Measurements from ENCODE around the genes CCDC85B, CATSPER1, GAL3ST3 and RBM4B.

GRCh38 chr11:65775257-65775801 lies 5.4 kb downstream of the AP5B1 start:
- RRBS = no CpG with 5 or more reads among the region's 6 CpGs

DNA sequence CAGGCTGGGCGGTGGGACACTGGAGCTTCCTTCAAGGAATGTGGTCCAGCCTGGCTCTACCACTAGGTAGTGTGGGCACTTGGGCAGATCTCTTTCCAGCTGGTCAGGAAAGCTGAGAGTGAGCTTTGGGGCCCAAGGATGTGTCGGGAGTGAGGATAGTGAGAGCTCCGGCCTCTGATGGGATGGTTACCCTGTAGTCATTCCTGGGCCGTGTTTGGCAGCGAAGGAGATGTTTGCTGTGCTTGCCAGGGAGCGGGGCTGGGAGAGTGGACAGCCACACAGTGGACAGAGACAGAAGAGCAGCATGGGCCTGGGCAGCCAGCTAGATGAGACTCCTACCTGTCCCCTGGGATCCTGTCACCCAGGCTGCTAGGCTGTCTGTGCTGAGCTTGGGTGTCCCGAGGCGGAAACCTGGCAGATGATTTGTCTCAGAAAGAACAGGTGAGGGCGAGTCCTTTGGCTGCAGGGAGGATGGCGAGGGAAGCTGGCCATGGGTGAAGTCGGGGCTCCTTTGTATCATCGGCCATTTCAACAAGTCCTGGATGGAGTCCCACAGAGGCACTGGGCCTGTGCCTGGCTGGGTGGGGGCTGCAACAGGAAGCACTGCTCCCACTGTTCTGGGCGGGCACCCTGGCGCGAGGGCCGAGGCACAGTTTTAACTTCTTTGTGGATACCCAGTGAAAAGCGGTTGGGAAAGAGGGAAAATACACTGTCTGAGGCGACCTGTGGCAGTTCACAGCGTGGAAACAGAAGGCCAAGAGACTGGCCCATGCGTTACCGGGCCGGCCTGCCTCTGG lies 3.8 kb downstream of the OVOL1 start:
- RRBS = no CpG with 5 or more reads among the region's 22 CpGs

DNA sequence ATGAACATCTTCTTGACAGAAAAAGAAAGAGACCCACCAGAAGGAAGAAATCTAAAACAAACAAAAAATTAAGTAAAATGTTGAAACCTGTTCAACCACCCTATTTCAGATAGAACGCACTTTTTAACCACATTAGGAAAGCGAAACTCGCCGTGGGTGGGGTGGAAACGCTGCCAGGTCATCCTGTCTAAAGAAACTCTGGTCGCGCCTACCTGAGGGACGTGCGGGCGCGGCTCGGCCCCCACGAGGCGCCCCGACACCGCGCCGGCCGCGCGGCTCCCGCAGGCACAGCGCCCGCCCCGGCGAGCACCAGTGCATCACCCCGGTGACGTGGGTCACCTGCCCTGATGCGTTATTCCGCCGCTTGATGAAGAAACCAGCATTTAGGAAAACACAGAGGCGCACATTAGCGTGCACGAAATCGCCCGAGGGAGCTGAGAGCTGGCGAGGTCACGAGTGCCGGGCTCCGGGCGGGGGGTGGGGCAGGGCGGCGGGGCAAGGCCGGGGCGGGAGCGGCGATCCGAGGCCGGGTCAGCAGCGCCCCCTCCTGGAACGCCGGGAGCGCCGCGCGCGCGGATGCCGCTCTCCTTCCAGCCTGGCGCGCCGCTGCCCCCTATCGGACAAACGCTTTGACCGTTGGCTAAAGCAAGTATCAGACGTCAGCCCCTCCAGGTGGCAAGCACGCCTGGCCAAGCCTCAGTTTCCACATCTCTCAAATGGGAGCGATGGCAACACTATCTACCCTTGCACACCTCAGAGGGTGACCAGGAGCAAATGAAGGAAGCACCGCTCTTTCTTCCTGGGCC lies 15.8 kb upstream of the SNX32 start:
- RRBS = under 1% methylated on average over 12 of the region's 69 CpGs

- RRBS = no CpG with 5 or more reads among the region's 8 CpGs
Observed at GRCh38 chr11:65822769-65823135, 11.0 kb upstream of the SNX32 start.

GRCh38 chr11:65861727-65862807 lies 1.8 kb downstream of the MUS81 start:
- RRBS = no CpG with 5 or more reads among the region's 18 CpGs

- RRBS = 4% methylated on average over 18 of the region's 45 CpGs
Observed at GRCh38 chr11:65890379-65890766, at the start of gene CCDC85B. Gene CCDC85B (plus strand): TSS chr11:65890673.

DNA sequence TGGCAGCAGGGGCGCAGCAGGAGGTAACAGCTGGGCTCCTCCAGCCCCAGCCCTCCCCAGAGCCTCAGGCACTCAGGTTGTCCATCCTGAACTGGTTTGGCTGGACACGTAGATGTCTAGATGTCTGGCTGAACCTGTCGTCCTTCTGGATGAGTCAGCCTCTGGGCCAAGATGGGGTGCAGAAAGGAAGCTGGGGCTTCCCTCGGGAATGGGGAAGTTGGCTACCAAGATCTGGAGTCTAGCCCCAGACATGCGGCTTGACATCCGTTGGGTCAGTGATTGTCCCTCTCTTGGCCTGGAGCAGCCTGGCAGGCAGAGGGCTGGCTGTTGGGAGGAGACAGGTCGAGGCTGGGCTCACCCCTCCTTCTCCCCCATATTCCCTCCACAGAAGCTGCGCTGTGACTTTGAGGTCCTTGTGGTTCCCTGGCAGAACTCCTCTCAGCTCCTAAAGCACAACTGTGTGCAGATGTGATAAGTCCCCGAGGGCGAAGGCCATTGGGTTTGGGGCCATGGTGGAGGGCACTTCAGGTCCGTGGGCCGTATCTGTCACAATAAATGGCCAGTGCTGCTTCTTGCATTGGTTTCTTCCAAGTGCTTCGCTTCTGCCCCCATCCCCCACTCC lies 1.2 kb downstream of the CST6 start:
- RRBS = no CpG with 5 or more reads among the region's 13 CpGs

DNA sequence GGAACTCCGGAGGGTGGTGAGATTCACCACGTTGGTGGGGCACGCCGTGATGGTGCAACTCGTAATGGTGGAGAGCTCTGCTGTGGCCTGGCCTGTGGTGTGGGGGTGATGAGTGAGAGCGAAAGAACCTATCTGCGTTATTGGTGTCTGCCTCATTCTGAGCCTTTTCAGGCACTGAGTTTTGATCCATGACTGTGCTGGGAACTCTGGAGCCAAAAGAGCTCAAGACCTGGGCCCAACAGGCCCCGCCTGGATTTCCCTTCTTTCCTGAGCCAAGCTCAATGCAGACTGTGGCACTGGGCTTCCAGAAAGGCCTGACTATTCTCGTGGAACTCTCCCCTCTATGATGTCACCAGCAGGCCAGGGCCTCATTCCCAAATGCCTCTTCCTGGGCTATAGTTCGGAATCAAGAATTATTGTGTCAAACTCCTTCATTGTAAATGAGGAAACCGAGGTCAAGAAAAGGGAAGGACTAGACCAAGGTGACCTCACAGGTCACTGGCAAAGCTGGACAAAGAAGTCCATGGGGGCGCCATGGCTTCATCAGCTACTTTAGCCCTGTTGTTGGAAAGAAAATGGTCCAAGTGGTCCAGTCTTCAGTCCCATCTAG lies at the start of gene CATSPER1:
TSS of gene CATSPER1 (minus strand) at position 290 of the 610 bp plus-strand sequence.
- RRBS = no CpG with 5 or more reads among the region's 12 CpGs

GRCh38 chr11:66048728-66049561 lies at the start of gene GAL3ST3:
Gene GAL3ST3 (minus strand): TSS chr11:66049161.
- RRBS = 13% methylated on average over 24 of the region's 44 CpGs

DNA sequence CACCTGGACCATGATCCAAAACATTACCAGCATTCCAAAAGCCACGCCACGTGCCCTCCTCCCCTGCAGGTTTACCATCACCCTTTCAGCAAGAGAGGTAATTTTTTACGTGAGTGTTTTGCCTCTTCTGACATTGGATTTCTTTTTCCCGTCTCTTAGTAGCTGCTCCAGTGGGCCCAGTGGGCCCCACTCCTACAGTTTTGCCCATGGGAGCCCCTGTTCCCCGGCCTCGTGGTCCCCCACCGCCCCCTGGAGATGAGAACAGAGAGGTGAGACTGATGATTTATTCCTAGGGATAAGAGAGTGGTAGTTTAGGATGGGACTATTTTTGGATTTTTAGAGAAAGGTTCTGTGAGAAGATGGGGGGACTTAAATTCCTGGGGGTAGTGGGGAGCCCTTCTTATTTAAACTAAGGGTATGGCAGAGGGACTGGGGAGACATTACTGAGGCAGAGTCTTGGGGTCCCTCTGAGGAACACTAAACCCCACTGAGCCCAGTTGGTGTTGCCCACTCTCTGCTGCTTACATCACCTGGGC lies 5.0 kb downstream of the SF3B2 start:
- RRBS = no CpG with 5 or more reads among the region's 7 CpGs

- RRBS = no CpG with 5 or more reads among the region's 11 CpGs
Observed at GRCh38 chr11:66067660-66068332, 2.3 kb upstream of the PACS1 start.

DNA sequence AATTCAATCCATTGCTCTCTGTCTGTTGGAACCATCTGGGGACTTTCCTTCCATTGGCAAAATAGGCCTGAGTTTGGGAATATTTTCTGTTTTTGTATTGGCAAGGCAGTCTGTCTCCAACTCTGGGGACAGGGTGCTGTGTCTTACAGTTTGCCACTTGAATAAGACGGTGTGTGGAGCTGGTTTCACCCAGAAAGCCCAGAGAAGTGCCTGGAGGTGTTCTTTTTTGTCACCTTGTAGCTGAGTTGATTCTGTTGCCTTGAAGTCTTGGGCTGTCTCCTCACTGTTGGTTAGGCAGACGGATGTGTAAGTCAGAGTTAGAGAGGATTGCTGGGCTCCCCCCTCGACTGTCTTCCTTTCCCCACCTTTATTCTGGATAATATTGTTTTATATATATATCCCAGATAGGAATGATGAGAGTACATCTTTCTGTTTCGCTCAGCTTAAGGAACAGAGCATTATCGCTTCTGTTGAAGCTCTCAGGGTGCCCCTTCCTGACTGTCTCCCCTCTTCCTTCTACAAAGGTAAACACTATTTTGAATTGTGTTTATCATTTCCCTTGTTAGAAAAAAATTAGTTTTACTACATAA lies 1.5 kb downstream of the PACS1 start:
- RRBS = no CpG with 5 or more reads among the region's 5 CpGs

DNA sequence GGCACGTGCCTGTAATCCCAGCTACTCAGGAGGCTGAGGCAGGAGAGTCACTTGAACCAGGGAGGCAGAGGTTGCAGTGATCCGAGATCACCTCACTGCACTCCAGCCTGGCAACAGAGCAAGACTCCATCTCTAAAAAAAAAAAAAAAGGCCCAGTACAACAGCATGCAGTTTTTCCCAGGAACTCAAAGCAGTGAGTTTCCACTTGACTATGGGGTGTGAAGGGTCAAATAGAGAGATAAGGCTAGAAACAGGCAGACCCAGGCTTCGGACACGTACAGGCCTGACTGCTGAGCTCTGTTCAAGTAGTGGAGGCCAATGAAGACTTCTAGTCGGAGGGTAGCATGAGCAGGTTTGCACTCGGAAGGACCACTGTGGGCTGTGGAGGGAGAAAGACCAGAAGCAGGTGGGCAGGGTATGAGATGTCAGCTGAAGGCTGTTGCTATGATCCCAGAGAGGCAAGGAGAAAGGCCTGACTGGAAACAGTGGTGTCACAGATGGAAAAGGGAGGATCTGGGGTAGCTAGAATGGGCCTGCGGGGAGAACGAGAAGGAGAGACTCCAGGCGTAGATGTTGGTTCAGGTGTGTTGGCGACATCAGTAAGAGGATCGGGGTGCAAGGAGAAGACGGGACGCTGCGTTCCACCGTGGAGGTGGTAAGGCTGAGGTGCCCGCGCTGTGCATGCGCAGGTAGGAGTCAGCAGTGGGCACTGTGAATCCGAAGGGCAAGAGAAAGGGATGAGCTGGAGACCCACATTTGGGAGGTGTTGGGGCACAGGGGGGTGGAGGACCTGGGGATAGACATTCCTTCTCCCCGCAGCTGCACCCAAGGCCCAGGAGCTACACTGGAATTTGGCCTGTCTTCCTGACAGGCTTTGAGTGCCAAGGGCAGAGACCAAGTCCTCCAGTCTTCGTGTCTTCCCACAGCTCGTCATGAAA lies 38.5 kb upstream of the KLC2 start:
- RRBS = no CpG with 5 or more reads among the region's 22 CpGs

DNA sequence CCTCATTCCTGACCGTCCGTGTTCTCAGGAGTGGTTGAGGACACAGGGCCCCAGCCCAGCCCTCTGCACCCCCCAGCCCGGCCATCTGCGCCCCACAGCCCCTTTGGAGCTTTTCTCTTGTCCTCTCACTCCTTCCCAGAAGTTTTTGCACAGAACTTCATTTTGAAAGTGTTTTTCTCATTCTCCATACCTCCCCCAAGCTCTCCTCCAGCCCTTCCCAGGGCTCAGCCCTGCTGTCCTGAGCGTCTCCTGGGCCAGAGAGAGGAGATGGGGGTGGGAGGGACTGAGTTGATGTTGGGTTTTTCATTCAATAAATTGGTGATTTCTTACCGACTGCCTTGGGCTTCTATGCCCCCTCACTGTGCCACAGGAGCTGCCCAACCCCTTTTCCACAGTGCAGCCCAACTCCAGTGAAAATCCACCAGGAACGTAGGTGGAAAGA lies 13.1 kb upstream of the KLC2 start:
- RRBS = 80% methylated on average over 1 of the region's 7 CpGs

GRCh38 chr11:66267691-66268504 lies 541 bp upstream of the RAB1B start:
- RRBS = 4% methylated on average over 8 of the region's 51 CpGs

GRCh38 chr11:66279355-66279959 lies 1.5 kb downstream of the CNIH2 start:
- RRBS = no CpG with 5 or more reads among the region's 13 CpGs

DNA sequence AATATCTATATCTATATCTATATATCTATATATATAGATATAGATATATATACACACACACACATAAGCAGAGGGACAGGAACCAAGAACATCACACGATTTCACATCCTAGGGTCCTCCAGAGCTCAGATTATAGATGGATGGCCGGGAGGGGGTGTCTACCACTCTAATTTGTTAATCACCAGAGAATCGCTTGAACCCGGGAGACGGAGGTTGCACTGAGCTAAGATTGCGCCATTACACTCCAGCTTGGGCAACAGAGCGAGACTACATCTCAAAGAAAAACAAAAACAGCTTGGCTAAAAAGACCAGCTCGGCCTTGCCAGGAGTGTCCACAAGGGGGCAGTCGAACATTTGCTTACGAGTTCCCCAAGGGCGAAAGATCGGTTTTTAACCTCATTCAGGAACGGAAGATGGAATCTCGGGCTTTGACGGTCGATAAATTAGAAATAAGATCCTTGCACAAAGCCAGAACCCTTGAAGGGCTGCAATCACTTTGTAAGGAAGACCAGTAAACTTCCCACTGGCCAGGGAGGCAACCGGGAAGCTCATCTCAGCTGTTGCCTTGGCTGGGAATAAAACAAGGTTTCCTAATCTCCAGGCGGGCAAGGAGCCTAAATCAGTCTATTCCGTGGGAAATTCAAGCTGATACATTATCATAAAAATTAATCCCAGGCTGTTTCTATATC lies 14.6 kb upstream of the SLC29A2 start:
- RRBS = no CpG with 5 or more reads among the region's 19 CpGs

DNA sequence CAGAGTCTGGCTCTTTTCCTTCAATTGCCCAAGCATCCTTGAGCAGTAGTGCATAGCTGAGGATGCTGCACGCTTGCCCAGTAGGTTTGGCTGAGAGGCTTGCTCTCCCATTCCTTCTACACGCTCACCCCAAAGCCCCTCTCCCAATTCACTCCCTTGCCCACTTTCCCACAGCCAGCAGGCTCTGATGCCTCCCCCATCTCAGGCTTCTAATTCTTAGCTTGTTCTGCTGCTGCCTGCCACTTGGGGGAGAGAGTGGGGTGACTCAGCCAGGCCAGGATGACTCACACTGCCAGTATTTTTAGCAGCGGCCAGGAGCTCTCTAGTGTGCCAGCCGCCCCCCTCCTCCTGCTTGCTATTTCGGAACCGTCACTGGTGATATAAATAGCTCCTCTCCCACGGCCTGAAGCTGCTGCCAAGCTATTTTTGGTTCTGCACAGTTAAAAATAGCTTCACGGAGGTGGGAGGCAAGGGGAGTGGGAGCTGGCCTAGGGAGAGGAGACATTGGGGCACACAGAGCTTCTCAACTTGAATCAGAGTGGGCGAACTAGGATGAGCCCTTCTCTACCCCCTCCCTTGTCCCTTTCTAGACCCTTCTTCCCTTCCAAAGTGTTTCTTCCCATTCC lies 2.7 kb upstream of the NPAS4 start:
- RRBS = no CpG with 5 or more reads among the region's 9 CpGs

GRCh38 chr11:66622802-66623649 lies 6.6 kb downstream of the RBM14 start:
- RRBS = no CpG with 5 or more reads among the region's 2 CpGs

DNA sequence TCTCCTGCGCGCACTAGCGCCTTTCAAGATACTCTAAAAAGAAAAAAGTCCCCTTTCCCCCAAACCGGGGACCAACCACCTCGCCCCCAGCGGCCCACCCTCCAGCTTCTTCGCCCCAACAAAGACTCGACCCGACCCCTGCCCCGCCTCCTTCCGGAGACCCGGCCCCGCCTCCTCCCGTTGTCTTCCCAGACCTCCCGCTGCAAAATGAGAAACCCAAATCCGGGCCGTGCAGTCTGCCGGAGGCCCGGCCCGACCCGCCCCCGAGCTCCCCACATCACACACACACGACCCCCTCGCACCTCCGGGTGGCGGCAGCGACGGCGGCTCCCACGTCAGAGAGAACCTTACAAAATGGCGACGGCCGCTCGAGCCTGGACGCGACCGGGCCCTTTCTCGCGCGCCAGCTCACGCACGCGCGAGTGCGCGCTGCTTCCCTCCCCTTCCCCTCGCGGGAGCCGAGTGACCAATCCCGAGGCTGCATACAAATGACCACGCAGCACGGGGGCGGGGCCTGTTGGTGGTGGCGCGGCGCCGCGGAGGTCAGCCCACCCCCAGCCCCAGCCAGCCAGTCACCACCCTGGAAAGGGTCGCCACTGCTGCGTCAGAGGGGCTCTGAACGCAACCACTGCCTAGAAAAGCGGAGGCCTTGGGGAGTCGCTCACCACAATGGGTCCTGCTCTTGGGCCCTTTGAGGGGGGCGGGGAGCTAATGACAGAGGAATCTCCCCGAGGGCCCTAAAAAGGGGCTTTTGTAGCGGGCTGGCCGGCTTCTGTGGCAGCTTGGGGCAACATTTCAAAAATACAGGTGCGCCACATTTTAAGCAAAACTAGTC lies at the start of gene RBM4B:
TSS of gene RBM4B (minus strand) at position 426 of the 835 bp plus-strand sequence.
- RRBS = 4% methylated on average over 31 of the region's 68 CpGs